Islet of Langerhans (tissue), 1 donor: ENCODE measurements around the genes TMPO, SPIC and WASHC3.

DNA sequence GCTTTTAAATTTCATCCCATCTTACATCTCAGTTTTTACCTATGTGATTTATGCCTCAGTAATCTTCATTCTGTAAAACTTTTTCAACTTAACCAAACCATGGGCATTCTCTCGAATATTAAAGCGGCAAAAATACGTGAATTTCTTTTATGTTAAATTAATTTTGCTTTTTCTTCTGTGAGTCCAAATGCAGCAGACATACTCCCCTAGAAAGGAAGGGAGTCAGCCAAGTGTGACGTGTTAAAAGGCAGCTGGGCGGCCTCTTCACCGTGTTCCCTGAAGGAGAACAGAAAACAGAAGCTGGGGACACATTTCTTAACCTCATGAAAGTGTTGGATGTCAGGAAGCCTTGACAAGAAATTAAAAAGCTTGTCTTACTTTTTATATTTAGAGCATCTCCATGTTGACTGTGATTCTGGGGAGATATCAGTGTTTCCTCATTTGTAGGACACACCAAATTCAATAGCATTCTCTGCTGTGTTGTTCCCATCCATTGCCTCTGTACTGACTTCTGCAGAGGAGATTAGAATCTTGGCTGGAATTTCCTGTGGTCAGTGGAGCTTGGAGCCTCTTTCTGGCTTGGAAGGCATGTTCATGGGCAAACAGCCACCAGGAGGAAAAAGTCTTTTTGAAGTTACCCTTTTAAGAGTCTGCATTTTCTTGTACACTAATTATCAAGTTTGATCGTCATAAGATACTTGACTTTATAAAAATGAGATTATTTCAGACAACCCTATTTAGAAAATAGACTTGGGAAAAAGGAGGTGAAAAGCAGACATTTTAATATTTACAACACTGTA, 649.3 kb downstream of the NEDD1 start:
- RRBS, result no CpG with 5 or more reads among the region's 7 CpGs

GRCh38 chr12:97724157-97724557, 791.2 kb upstream of the TMPO start:
- RRBS, result no CpG with 5 or more reads among the region's 9 CpGs

DNA sequence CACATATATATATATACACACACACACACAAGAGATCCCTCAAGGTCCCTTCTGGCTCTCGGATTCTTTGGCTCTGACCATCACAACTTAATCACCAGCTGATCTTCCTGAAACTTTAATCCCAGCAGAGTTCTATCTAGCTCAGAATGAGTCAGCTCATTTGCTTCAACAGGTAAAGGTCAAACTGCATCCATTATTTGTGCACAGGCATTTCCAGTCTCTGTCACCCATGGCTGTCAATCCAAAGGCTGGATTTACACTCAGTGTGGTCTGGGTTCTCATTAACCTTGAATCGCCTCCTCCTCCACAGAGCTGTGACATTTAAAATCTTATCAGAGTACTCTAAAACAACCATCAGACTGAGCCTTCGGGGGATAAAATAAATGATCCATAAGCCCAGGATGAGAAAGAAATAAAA, 113.3 kb upstream of the TMPO start:
- RRBS, result no CpG with 5 or more reads among the region's 3 CpGs

- RRBS, result no CpG with 5 or more reads among the region's 45 CpGs
Measured at GRCh38 chr12:98503745-98504603, 11.4 kb upstream of the TMPO start.

DNA sequence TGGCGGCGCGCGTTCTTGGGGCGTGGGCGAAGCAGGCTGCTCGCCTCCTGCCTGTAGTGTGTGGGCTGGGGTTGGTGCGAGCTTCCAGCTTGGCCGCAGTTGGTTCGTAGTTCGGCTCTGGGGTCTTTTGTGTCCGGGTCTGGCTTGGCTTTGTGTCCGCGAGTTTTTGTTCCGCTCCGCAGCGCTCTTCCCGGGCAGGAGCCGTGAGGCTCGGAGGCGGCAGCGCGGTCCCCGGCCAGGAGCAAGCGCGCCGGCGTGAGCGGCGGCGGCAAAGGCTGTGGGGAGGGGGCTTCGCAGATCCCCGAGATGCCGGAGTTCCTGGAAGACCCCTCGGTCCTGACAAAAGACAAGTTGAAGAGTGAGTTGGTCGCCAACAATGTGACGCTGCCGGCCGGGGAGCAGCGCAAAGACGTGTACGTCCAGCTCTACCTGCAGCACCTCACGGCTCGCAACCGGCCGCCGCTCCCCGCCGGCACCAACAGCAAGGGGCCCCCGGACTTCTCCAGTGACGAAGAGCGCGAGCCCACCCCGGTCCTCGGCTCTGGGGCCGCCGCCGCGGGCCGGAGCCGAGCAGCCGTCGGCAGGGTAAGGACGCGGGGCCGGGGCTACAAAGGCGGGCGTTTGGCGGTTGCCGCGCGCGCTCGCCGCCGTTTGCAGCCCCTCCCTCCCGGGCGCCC, at the start of gene TMPO:
TMPO (plus strand) TSS at position 29 of the 677 bp plus-strand sequence.
- RRBS, result 3% methylated on average over 55 of the region's 78 CpGs

GRCh38 chr12:98597649-98598706, 4.5 kb downstream of the SLC25A3 start:
- RRBS, result no CpG with 5 or more reads among the region's 14 CpGs

GRCh38 chr12:99238088-99238420, 409.5 kb upstream of the GARIN6 start:
- RRBS, result no CpG with 5 or more reads among the region's 5 CpGs

- RRBS, result no CpG with 5 or more reads among the region's 2 CpGs
Measured at GRCh38 chr12:99598567-99598860, 49.0 kb upstream of the GARIN6 start.

DNA sequence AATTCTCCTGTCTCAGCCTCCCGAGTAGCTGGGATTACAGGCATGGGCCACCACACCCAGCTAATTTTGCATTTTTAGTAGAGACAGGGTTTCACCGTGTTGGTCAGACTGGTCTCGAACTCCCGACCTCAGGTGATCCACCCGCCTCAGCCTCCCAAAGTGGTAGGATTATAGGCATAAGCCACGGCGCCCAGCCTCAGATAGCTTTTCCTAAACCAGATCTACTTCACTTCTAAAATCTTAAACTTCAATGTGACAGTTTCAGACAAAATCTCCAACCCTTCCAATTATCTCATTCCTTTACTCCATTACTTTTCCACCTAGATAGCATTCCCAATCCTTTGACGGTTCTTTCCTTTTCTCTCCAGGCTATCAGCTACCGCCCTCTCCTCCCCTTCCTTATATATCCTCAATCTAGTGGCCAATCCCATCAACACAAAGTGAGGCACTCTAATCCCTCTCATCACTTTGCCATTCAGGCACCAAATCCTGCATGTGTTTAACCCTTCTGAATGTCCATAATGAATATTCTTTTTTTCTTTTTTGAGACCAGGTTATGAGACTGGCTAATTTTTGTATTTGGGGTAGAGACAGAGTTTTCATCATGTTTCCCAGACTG, 5.7 kb downstream of the BLTP3B start:
- RRBS, result no CpG with 5 or more reads among the region's 9 CpGs

DNA sequence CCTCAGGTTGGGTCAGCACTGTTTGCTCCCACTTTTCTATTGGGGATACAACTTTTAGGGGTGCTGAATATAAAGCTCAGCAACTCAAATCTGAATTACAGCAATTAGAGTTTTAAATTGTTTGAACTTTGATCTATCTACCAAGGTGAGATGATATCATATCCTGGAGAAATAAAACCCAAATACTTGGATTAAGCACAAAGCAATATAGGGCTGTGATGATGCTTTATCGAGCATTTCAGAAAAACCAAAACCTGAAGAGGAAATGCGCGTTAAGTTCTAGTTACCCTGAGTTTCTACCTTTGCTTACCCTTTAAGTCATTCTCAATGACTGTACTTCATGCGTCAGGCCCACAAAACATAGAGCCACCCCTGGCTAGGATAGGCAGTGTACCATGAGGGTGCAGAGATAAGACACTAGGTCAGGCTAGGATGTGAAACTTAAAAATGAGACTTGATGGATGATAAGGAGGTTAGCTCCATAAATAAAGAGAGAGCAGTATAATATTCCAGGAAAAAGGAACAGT, 100.0 kb downstream of the GAS2L3 start:
- RRBS, result no CpG with 5 or more reads among the region's 4 CpGs

GRCh38 chr12:101474992-101475681, at the start of gene SPIC:
Gene SPIC (plus strand): TSS chr12:101475336.
- RRBS, result no CpG with 5 or more reads among the region's 6 CpGs

- RRBS, result no CpG with 5 or more reads among the region's 6 CpGs
Measured at GRCh38 chr12:101712414-101712793, 15.0 kb downstream of the CHPT1 start.

DNA sequence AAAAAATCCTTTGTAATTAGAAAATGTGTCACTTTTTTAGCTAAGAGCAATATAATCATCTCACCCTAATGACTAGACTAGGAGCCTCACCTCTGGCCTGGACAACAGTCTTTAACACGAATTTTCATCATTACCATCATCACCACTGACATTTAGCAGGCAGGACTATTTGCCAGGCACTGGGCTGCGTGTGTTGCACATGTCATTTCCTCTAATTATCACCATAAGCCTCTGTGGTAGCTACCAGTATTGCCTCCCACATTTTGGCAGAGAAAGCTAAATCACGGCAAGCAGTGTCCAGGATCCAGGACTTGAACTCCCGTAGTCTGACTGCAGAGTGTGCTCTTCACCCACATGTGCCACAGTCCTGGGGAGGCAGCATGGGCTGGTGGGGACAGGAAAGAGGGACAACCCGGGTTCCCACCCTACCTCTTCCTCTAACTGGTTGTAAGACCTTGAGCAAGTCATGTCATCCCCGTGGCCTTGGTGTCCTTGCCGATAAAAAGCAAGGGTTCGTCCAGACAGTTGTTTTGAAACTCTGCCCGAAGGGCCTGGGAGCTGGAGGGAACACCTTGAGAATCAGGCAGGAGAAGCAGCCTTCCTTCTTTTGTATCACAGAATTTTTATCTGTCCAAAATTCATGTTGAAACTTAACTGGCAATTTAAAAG, 4.9 kb upstream of the SYCP3 start:
- RRBS, result no CpG with 5 or more reads among the region's 9 CpGs

GRCh38 chr12:101761123-101761895, 22.0 kb upstream of the SYCP3 start:
- RRBS, result no CpG with 5 or more reads among the region's 11 CpGs

DNA sequence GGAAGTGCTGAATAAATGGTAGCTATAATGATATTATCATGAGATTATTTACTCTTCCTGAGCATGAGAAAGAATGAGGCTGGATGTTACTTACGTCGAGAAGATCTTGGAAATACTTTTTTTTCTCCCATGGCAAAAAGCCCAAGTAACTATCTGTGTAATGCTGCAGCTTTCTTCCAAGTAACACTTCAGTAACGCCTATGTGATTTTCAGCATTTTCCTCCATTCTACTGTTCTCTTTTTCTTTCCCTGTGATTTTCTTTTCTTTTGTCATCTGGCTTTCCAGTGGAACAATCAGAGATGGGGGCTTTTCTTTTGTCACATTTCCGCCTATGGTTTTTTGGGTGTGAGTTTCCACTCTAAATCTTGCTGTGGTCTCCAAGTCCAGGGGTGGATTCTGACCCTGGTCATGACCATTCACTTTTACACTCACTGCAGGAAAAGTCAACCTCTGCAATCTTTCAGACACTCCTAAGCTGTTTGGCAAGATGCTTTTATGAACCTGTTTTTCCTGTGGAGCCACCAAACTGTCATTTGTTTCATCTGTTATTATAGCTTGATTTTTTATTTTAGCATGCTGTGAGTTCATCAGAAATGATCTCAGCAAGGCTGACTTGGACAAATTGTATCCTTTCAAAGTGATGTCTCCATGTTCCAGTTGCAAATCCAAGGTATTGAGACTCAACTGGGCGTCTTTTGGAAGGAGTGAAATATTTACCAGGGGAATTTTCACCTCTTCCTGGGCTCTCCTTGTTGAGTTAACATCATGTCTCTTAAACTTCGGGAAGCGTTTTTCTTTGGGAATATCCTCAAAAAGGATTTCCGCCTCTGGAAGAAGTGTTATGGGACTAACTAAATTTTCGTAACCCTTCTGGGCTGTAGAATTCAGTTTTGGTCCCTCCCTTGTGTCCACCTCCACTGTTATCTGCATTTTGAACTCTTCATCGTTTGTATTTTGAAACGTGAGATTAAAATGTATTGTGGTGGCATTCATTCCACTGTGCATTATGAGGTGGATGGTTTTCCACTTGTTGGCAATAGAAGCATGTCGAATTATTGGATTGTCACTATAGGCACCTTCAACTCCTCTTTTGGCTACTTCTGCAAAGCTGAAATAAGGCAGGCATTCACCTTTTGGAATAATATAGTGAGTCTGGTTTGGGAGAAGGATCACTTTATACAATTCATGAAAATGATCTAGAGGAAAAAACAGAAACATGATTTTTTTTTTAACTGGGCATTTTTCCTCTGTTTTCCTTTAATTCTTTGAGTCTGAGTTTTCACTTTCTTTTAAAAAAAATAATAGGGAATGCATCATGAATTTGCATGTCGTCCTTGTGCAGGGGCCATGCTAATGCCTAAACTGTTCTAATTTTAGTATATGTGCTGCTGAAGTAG, 25.3 kb upstream of the SYCP3 start:
- RRBS, result no CpG with 5 or more reads among the region's 13 CpGs

GRCh38 chr12:102061557-102062408, at the start of gene WASHC3:
Gene WASHC3 (minus strand): TSS chr12:102061991.
- RRBS, result 5% methylated on average over 4 of the region's 44 CpGs

GRCh38 chr12:102342597-102343134, 137.7 kb downstream of the IGF1 start:
- RRBS, result no CpG with 5 or more reads among the region's 3 CpGs

GRCh38 chr12:102417687-102418202, 62.6 kb downstream of the IGF1 start:
- RRBS, result no CpG with 5 or more reads among the region's 1 CpG

GRCh38 chr12:102419395-102419902, 60.9 kb downstream of the IGF1 start:
- RRBS, result no CpG with 5 or more reads among the region's 11 CpGs

DNA sequence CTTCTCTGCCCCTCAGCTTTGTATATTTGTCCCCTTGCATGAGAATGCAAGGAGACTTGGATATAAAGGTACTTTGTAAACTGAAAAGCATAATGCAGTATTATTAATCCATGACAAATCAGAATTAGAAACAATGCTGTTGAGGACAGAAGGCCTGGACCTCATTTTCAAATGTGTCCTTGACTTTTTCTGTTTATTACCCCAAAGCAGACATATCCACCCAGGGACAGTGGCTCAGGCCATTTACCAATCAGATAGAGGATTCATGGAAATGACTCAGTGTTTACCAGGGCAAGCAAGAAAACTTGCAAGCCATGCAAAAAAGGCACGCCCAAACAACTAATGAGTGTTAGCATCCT, 157.1 kb downstream of the ASCL1 start:
- RRBS, result no CpG with 5 or more reads among the region's 1 CpG